ENCODE measurements around a stretch of chr19.

DNA sequence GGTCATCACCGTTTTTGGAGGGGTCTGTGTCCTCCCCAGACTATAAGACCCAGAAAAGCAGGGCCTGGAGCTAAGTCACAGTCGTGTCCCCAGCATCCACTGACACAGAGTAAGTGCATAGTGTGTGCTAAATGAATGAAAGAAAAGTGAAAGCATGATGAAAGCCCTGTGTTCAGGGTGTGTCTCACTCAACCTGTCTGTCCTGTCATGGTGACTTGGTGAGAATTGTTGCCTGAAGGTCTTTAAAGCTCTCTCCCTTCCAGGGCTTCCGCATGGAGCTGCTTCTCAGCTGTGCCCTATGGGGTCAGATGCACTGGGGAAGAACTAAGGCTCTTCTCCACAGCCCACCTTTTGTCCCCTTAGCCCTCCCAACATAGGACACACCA, 20.5 kb upstream of the IGFL1 start:
- PRO-cap = no peak

GRCh38 chr19:46305130-46305532, 8.3 kb downstream of the HIF3A start:
- PRO-cap = no peak

DNA sequence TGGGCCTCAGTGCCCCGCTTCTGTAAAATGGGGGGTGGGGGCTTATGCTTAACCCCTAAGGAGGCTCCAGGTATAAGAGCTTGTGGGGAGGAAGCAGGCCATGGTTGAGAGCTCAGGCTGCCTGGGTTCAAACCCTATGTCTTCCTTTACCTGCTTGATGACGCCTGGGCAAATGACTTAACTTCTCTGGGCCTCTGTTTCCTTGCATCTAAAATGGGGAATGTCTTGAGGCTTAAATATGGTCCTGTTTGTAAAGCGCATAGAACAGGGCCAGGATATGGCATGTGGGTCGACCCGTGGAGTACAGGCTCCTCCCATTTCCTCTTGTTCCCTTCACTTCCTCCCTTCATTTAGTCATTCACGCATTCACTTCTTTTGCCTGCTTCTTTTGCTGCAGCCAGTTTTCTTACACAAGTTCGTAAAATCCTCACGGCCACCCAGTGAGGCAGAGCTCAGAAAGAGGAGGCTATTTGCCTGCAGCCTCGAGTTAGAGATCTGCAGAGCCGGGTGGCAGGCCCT, 4.2 kb downstream of the PPP5C start:
- PRO-cap = no peak

DNA sequence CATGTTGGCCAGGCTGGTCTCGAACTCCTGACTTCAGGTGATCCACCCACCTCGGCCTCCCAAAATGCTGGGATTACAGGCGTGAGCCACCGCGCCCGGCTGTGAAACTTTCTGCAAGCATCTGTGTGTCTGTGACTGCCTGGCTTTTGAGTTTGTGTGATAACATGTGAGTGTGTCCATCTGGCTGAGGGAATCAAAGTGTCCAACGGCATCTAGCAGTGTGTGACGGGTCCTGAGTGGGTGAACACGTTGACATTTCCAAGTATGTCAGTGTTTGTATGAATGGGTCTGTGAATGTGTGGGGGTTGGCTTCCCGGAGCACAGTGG, 5.7 kb downstream of the CCDC8 start:
- PRO-cap = no peak

- PRO-cap = bidirectional peak, plus-strand start at chr19:46413074, minus-strand start at chr19:46412939
These were observed 792 bp downstream of the CCDC8 start for GRCh38 chr19:46412569-46412975.

GRCh38 chr19:46489415-46490279, 6.0 kb downstream of the PNMA8B start:
- PRO-cap = no peak

DNA sequence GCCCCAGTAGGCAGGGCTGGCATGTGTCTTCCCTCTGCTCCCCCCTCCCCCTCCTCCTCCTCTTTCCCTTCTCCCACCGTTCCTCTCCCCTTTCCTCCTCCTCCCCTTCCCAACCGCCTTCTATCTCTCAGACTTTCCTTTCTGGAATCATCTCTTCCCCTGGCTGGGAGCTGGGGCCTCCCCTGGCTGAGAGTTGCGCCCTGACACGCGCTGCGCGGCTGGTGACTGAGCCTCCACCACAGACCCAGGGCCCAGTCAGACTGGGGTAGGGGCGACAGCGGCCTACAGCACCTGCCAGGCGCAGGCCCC, 2.8 kb downstream of the PNMA8B start:
- PRO-cap = no peak

DNA sequence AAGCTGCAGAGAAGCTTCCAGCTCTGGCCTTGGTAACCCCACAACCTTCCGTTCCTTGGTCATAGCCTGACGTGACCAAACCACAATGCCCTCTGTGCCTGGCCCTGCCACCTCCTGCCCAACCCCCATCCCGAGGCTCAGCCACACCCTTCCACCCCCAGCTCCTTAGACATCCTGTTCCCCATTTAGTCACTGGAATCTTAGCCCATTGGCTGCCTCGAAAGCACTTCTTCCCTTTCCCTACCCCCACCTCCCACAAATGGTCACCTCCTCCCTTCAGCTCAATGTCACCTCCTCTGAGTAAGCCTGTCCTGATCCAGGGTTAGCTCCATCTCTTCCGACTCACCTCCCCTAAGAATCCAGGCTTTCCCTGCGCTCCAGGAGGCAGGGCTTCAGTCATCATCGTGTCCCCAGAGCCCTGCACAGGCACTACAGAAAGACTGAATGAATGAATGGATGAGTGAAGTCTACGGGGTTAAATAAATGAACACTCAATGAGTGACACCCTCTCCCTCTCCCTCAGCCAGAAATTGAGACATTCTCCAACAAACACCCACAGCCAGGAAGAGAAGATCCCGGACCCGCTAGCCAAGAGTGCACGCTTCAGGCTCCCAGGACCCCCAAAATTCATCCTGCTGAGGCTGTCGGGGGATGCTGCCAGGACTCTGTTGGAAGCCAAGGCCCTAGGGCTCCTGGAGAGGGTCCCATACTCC, 34.5 kb upstream of the PNMA8B start:
- PRO-cap = no peak

DNA sequence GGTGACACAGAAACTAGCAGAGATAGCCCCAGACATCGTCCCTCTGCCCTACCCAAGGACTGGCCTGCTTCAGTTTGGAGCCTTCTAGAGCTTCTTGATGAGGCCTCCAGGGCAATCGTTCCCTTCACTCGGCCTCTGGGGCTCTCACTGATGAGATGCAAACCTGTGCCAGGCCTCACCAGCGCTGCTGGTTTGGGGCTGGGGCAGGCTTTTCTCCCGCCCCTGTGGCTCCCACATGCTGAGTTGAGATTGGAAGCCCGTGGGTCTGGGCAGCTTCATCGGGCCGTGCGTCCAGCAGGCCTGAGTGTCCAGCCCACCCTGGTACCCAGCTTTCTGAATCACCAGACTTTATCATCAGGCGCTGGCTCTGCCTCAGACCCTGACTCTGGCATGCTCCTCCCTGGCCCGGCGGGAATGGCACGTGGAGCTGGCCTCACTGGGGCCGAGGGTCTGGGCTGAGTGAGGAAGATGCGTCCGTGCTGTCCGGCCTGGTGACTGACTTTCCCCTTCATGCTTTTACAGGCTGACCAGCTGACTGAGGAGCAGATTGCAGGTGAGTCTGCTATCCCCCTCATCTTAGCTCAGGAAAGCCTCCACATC, 4.3 kb downstream of the CALM3 start:
- PRO-cap = no peak

GRCh38 chr19:46614195-46614448, 10.8 kb downstream of the PTGIR start:
- PRO-cap = unidirectional peak, plus-strand start at chr19:46614392

DNA sequence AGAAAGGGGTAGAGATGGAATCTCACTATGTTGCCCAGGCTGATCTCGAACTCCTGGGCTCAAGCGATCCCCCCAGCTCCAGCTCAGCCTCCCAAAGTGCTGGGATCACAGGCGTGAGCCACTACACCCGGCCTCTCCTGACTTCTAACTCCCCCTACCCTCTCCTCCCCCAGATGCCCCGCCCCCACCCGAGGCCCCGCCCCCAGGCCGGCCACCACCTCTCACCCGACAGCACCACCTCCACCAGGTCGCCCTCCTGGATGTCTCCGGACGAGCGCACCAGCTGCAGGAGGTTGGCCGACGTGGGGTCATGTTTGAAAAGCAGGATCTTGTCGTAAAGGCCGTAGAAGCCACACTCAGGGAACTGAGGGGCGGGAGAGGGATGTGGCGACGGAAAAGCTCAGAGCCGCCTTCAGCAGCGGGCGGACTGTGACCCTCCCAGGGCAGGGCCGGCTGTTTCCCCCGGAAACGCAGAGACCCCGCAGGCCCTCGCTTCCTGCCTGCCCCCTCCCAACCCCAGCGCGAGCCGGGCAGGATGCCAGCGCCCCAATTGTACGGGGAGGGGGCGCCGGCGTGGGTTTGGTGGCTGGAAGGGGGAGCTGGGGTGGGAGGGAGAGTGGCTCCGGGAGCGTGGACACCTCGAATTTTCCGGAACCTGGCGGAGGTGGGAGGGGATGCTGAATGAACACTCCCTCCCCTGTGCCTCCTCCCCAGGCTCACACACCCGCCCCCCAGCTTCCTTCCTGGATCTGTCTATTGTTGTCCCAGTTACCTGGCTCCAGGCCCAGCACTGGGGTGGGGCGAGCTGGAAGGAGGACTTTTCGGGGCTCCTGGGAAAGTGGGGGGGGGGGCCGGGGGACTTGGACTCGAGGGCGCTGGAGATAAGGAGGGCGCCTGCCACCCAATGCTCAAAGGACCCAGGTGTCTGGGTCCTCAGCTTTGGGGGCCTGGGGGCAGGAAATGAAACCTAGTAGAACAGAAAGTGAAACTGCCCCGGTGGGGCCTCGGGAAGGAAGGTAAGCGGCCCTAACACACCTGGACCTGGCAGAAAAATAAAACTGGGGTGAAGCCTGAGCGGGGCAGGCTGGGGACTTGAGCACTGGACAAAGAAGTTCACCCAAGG, 2.9 kb downstream of the PRKD2 start:
- PRO-cap = unidirectional peak, plus-strand start at position 353 of the sequence

- PRO-cap = no peak
These were observed 1.4 kb upstream of the PRKD2 start for GRCh38 chr19:46717929-46719127.

DNA sequence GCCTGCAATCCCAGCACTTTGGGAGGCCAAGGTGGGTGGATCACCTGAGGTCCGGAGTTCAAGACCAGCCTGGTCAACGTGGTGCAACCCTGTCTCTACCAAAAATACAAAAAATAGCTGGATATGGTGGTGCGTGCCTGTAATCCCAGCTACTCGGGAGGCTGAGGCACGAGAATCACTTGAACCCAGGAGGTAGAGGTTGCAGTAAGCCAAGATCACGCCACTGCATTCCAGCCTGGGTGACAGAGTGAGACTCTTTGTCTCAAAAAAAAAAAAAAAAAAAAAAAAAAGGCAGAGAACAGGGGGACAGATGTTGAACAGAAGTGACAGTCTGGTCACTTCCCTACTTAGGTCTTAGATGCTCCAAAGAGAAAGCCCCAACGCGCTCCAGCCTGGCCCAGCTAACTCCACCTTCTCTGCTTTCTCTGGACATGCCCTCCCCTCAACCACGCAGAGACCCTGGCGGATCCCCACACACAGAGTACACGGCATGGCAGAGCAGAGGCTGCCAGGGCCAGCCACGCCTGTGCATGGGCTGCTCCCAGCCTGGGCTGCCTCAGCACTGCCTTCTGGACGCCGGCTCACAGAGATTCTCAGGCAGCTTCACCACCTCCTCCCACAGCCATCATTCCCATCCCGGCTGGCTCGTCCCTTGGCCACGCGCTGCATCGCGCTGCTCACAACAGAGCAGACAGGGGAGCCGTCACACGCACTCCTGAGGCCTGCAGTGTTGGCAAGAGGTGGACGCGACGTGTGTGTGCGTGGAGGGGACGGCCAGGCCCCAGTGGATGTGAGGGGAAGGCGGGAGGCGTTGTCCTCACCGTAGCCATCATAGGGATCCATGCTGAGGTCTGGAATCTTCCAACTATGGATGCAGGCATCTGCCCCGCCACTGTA, 7.3 kb upstream of the PRKD2 start:
- PRO-cap = no peak

DNA sequence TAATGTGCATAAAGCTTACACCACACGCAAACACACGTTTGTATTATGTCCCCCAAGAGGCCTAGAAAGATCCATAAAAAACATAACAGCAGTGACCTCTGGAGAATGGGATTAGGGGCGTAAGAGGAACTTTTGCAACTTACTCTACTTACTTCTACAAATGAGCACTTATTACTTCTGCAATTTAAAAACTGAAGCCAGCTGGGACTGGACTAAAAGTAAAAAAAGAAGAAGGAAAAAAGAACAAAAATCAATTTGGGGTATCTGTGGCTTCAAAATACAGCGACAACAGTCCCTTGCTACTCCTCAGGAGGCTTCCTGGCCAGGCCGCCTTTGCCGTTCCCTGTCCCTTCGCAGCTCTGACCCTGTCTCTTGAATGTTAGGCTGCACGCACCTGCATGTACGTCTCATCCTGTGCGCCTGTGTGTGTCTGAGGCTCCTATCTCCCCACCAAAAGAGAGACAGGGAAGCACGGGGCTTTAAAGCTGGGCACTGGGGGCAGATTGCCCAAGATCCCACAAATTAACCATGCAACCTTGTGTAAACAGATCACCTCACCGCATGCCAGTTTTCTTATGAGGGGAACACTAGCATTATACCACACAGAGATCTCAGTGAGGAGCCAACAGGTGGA, 12.1 kb upstream of the FKRP start:
- PRO-cap = no peak

DNA sequence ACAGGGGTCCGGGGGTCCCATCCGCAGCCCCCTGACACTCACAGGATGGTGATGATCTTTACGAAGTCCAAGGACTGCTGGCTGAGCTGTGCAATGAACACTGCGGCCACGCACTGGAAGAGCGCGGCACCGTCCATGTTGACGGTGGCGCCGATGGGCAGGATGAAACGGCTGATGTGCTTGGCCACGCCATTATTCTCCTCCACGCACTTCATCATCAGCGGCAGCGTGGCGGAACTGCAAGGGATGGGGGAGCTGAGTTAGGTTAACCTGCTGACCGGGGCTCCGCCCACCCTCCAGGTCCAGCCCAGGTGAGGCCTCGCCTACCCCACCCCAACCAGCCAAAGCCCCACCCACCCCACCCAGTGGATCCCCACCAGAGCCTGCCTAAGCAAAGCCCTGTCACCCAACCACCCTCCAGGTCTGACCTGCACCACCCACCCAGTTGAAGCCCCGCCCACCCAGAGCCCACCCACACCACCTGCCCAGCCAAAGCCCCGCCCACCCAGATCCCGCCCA, 11.2 kb downstream of the SLC1A5 start:
- PRO-cap = no peak

DNA sequence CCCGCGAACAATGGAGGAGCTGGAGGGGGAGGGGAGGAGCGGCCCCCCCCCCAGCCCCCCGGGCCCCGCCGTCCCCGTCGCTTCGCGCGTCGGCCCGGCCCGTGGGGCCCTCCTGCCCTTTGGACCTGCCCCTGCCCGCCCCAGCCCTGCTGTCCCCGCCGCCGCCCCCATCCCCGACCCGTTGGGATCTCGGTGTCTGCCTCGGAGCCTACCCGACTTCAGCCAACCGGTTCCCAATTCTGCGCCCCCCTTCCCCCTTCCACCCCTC, 439 bp downstream of the ARHGAP35 start:
- PRO-cap = no peak

DNA sequence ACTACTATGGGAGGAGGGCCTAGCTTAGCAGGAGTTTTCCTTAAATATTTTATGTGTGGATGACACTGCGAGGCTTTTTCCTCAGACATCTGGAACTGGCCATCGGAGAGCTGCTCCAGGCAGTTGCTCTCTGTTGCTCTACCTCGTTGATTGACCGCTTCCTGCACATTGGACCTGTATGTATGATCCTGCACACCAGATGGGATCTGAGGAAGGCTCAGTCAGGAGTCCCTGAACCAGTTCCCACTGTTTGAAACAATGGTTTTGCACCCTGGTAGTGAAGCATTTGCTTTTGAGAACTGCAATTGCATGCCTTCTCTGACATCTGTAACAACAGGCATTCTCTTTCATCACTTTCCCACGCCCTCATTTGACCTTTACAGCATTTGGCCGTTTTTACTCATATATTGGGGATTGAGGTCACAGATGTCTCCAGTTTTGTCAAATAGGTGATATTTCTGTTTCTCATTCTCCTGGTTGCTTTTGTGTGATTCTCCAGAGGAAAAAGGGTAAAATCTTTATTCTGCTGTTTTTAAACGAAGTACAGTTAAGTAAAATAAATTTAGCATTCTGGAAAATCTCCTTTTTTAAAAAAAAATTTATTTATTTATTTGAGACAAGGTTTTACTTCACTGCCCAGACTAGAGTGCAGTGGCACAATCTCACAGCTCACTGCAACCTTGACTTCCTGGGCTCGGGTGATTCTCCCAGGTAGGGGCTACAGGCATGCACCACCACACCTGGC, 61.0 kb upstream of the NPAS1 start:
- PRO-cap = no peak

DNA sequence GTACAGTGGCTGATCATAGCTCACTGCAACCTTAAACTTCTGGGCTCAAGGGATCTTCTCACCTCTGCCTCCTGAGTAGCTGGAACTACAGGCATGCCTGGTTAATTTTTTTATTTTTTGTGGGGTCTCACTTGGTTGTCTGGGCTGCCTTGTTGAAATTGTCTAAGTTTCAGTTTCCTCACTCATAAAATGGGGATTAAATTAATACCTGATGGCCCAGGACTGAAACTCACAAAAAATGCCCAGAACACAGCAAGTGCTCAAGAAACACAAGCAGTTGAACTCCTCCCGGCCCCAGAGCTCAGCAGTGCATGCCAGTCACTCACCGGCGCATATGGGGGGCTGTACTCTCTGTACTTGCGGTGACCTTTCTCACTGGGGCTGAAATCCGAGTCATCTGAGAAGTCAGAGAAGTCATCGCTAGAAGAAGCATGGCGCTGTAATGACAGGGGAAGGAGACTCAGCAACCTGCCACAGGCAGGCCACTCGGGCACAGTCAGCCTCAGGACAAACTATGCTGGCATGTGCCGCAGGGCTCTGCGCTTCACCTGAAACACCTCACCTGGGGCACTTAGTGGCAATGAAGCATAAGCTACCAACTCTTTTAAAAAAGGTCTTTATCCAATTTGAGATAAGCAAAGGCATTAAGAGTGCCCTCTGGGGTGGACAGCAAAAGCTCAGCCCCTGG, 19.8 kb downstream of the ZC3H4 start:
- PRO-cap = no peak

DNA sequence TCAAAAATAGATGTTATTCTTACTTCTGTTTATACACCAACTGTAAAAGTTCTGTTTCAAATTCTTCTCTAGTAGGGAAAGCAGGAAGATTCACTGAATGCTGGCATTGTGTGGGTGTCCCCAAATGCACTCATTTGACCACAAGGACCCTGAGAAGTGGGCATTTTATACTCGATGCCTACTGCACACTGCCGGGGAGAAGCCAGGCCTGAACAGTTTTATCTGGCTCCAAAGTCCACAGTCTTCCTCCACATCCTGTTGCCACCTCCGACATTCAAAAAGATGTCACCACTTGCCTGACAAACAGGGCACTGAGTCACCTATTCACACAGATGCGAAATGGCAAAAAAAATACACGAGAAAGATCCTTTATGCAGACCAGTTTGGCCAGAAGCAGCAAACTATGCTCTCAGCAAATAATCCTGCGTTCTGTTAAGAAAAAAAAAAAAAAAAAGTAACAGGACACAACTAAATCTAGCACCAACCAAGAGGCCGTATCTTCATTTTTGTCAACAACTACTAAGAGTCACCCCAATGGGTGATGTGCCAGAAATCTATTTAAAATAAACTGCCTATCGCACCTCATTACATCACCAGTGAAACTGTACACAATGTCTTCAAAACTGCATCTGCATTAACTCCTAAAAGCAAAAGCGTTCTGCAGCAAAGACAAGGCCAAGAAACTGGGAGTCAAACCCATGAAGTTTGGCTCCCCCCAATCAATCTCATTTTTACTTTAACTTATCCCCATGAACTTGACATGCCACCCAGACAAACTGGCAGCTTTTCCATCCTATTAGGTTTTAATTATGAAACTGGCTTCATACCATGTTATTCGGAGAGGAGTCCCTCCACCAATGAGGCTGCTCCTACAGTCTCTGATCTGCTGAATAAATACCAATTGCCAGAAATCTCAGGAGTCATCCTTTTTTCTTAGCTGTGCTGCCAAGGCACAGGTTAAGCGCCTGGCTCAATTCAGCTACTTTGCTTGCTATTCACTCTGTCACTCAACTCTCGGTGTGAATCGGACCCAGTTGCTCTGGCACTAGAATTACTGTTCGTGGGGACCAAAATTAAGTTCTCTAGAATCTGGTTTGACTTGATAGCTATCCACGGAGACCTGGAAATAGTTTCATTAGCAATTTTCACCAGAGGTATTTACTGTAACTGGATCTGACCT, 6.0 kb downstream of the ZC3H4 start:
- PRO-cap = no peak

GRCh38 chr19:47110883-47111666, 2.5 kb downstream of the ZC3H4 start:
- PRO-cap = bidirectional peak, plus-strand start at chr19:47111137, minus-strand start at chr19:47110910

All from progenitor cell of endocrine pancreas (in vitro differentiated cells).